Osteocyte (in vitro differentiated cells): ENCODE measurements around the genes ARHGDIA and NOTUM.

GRCh38 chr17:81863778-81864675 is 3.7 kb upstream of the P4HB start:
- PRO-cap = no peak

GRCh38 chr17:81871185-81871860 is at the start of gene ARHGDIA:
TSS of gene ARHGDIA (minus strand) at chr17:81871337.
- PRO-cap = bidirectional peak, plus-strand start at chr17:81871432, minus-strand start at chr17:81871337

DNA sequence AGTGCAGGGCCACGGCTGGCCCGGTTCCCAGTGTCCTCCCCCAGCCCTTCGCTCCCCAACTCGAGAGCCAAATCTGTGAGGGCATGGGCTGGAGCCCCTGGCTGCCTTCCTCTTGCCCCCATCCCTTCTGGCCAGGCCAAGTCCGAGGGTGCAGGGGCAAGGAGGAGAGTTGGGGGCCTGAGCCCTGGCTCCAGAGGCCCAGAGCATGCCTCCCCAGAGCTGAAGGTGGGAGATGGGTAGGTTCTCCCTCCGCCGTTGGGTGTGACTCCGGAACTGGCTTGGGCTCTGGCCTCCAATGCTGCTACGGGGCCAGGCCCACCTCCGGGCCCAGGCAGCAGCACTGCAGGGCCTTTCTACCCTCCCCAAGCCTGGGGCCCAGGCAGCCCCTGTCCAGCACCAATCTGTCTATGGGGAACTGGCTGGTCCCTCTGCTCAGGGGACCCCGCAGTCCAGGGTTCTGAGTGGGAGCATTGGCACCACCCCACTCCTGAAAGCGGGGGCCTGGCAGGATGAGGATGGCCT is 1.1 kb downstream of the NPB start:
- PRO-cap = no peak

DNA sequence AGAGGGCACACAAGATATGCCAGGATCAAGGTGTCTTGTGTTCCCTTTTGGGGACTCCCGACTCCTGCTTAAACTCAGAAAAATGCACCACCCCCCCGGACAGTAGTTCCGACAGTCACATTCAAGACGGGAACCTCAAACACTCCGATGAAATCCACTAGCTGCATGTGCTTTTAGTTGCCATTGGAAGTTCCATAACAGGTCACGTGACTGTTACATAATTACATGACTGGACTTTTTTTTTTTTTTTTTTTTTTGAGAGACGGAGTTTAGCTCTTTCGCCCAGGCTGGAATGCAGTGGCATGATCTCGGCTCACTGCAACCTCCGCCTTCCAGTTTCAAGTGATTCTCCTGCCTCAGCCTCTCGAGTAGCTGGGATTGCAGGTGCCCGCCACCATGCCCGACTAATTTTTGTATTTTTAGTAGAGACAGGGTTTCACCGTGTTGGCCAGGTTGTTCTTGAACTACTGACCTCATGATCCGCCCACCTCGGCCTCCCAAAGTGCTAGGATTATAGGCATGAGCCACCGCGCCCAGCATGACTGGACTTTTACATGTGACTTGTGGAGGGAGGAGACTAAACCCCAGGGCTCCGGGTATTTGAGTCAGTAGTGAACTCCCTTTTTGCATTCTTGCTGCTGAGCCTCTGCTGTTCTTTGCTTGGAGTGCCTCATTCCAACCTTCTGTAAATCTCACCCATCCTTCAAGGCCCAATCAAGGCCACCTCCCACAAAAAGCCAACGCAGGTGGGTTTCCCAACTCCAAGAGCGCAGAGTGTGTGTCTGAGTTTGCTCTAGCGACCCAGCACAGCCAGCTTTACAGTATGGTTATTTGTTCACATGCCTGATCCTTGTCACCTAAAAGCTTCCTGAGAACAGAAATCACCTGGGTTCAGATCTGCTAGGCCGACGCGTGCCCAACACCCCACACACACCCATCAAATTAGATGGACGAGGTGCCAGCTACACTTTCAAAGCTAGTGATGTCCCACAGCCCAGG is 1.5 kb downstream of the SIRT7 start:
- PRO-cap = no peak

- PRO-cap = no peak
These were observed at the start of gene NOTUM for GRCh38 chr17:81960886-81961647. TSS of gene NOTUM (minus strand) at chr17:81961187.

- PRO-cap = no peak
These were observed 5.0 kb downstream of the ASPSCR1 start for GRCh38 chr17:81982329-81982931.

DNA sequence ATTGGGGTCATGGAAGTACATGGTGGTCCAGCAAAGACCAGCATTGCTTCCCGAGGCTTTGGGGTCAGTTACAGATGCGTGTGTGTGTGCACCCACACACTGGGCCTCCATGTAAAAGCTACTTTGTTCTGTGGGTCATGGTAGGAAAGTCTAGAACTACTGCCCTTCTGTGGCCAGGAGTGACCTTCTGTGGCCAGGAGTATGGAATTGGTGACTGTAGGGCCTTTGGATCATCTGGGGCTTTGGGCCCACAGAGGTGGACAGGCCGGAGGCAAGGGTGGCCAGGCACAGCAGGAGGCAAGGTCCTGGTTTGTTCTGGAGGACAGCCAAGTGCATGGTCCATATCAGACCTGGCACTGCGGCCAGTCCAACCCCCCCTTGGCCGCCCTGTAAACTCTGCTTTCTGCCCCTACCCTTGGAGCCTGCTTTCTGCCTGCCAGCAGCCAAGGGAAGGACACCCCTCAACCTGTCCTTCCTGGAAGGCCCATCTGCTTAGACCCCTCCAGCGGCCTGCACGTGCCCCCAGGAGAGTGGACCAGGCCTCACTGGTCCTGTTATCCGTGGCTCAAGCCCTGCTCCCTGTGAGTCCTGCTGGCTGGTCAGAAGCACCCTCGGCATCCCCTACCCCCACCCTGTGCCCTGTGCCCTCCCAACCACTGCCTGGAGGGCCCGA is 2.2 kb upstream of the DCXR start:
- PRO-cap = no peak

DNA sequence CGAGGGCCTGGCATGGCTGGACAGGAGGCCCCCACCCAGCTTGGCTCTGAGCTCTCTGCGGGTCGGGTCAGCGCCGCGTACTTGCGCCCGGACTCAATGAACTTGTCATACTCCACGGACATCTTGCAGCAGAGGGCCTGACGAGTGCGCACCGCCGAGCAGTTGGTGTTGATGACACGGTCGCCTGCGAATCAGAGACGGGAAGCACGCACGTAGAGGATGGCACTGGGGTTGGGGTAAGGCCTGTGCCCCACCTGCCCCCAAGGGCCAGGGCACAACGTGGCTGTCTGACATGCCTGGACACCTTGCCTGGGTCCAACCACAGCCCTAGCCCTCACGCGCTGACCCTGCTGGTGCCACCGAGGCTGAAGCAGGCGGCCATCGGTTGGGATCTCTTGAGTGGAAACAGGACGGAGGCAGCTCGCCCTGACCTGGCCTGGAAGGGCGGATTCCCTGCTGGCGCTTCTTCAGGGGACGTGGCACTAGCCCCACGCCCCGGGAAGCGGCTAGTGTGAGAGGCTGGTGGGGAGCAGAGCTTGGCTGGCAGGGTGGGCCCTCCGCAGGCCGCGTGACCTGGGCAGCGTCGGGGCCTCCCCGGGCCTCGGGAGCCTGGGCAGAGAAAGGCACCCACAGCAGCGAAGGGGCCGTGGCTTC is 903 bp downstream of the RFNG start:
- PRO-cap = no peak

DNA sequence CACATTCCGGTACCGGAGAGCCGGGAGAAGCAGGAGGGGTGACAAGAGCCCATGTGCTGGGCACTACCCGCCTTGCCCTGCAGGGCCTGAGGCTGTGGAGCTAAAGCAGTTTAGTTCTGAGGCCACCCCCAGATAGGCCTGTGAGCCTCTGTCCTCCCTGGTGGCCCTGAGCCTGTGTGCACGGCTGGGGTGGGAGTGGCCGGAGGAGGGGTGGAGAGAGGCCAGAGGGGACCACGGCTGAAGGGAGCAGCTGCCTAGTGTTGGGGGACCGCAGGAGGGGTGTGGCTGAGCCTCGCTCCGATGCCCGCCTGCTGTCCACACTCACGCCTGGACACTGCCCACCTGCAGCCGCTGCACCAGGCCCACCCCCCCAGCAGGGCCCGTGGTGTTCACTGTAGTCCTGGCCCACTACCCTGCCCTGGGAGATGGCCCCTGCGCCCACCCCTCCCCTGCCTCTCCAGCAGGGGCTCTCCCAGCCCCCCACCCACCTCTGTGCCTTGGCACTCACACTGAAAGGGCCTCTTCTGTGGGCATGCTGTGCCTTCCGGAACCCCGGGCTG is 11.6 kb upstream of the DUS1L start:
- PRO-cap = no peak

GRCh38 chr17:82077829-82078871 is 12.5 kb upstream of the DUS1L start:
- PRO-cap = no peak

DNA sequence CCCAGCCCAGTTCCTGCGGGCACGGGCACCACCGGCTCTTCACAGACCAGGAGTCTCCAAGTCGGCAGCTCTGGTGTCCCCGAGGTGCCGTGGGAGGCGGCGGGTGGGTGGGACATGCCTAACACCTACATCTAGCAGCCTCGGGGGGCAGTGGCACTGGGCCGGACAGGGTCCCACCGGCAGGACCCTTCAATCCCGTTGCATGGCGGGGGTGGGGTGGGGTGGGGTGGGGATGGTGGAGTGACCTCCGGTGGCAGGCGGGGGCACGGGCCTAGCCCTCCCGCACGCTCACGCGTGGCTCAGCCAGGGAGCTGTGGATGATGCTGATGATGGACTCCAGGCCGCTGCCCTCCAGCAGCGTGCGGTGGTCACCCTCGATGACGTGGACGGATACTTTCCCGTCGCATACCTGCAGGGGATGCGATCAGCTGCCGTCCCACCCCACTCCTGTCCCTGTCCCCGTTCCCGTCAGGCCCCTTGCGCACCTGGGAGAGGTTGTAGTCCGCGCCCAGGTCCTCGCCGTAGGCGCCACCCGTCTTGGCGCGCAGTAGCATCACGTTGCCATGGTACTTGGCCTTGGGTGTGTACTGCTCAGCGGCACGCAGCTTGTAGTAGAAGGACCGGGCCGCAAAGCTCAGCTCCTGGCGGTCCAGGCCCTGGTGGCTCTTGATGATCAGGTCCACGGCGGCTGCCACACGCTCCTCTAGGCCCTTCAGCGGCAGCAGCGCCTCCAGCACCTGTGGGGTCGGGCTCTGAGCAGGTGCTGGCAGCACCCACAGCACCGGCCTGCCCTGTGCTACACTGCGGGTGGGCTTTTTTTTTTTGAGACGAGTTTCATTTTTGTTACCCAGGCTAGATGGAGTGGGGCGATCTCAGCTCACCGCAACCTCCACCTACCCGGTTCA is 13.5 kb upstream of the DUS1L start:
- PRO-cap = no peak

- PRO-cap = no peak
These were observed 8.5 kb downstream of the FASN start for GRCh38 chr17:82089438-82089945.

GRCh38 chr17:82107282-82107882 is 9.3 kb upstream of the FASN start:
- PRO-cap = no peak

DNA sequence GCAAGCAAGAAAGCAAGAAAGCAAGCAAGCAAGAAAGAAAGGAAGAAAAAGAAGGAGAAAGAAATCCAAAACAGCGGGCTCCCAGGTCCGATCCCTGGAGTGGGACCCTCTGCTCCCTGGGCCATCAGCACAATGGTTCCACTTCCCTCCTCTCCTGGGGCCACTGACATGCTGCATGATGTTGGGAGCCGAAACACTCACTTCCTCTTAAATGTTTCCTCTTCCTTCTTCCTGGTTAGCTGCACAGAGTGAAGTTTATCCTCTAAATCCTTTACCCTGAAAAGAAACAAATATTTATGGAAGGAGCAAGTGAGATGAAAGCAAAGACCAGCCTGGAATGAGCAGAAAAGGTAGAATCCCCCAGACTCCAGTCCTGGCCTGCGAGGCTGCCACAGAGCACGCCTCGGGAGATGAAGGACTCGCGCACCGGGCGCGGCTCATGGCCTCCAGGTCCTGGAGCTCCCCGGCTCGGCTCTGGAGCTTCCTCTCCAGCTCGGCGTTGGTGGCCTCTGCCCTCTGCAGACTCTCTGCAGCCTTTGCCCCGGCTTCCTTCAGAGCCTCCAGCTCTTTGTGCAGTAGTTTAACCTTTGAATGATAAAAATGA is 19.0 kb downstream of the CCDC57 start:
- PRO-cap = no peak

DNA sequence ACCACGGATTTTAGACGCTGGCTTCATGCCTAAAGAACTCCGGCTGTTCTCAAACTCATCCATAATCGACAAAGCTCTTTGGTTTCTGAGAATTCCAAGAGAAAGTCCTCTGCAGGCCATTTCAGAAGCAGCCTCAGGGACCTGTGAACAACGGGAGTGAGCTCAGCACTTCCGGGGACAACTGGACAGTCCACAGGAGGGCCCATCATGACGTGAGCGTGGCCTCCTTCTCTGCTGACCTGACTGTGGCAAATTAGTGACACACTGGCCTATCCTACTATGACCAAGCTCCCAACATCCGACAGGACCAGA is 16.4 kb downstream of the CCDC57 start:
- PRO-cap = no peak

DNA sequence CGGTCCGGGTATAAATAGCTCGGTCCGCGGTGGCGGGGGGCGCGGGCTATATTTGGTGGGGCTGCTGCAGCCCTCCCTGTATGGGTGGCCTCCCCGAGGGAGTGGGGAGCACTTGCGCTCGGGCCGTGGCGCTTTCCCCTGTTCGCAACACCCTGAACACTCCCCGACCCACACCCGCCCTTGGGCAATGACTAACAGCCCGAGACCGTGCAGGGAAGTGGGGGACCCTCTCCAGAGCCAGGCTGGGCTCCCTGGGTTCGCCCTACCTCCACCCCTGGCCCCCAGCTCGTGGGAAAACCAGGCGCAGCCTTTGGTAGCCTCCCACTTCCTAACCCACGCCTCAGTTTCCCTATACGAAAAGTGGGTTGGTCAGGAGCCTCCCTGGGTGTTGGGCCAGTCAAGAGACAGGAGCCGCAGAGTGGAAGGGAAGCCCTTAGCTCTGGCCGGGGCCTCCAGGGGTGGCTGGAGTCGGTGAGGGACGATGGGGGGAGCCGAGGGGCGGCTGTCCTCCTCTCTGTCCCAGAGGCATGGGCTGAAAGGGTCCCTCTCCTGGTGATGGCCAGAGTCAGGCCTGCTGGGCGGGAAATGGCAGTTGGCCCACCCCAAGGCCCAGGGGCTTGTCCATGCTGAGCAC is 706 bp downstream of the SLC16A3 start:
- PRO-cap = no peak

GRCh38 chr17:82283174-82283609 is 9.7 kb upstream of the CSNK1D start:
- PRO-cap = no peak

- PRO-cap = no peak
These were observed 17.9 kb downstream of the CD7 start for GRCh38 chr17:82299390-82300017.

DNA sequence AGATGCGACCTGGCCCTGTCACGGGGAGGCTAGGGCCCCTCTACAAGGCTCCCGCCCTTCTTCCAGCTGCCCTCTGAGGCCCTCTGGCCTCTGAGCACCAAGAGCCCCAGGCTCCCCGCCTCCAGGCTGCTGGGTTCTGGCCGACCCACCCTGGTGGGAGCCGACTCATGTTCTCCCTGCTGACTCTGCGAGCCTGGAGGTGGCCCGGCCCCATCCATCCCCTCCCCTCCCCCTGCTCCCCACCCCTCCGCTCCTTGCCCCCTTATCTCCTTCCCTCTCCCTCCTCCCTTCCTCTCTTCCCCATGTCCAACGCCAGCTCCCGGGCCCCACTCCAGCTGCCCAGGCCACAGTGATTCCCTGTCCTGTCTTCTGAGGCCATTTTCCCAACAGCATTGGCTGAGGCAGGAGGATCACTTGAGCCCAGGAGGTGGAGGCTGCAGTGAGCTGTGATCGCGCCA is 12.9 kb downstream of the CD7 start:
- PRO-cap = no peak

GRCh38 chr17:82314899-82315559 is 2.4 kb downstream of the CD7 start:
- PRO-cap = no peak